GM23248 (cell line): ENCODE measurements around a stretch of chr4.

DNA sequence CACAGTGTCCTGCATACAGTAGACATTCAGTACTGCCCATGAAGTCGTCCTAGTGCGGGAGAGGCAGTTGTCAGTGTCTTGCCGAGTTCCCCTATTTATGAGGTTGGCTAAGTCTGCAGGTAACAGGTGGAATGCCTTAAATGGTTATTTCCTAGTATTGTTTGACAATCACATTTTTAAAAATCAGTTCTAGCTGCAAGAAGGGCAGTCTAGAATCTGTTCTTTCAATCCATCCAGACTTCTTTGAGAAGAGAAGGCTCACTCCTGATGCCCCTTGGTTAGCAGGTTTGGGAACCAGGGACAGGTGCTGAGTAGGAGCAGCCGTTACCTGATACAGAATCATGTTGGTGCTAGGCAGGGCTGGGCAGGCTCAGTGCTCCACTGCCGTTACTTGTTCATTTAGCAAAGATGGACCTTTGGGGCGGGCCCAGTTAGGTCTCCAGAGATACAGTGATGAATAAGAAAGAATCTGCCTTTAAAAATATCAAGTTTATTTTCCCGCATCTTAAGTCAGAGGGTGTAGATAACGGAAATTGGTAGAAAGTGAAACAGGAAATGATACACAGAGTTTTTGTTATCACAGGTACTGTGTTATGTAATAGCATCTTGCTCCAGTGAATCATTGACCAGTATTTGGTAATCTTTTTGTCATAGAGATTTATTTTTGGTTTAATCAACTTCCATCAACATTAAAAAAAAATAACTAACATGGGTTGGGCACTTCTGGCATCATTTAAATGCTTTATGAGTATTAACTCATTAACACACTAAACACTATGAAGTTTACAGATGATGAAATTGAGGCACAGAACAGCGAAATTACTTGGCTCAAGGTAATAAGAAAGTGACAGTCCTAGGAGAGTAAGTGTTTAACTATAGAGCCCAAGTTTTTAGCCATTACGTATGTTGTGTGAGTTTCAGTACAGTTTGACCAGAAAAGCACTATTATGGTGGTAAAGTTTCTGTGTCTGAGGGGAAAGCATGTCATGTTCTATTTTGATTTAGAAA is 5.5 kb downstream of the TMEM131L start:
- RAMPAGE, long total RNA: no peak

DNA sequence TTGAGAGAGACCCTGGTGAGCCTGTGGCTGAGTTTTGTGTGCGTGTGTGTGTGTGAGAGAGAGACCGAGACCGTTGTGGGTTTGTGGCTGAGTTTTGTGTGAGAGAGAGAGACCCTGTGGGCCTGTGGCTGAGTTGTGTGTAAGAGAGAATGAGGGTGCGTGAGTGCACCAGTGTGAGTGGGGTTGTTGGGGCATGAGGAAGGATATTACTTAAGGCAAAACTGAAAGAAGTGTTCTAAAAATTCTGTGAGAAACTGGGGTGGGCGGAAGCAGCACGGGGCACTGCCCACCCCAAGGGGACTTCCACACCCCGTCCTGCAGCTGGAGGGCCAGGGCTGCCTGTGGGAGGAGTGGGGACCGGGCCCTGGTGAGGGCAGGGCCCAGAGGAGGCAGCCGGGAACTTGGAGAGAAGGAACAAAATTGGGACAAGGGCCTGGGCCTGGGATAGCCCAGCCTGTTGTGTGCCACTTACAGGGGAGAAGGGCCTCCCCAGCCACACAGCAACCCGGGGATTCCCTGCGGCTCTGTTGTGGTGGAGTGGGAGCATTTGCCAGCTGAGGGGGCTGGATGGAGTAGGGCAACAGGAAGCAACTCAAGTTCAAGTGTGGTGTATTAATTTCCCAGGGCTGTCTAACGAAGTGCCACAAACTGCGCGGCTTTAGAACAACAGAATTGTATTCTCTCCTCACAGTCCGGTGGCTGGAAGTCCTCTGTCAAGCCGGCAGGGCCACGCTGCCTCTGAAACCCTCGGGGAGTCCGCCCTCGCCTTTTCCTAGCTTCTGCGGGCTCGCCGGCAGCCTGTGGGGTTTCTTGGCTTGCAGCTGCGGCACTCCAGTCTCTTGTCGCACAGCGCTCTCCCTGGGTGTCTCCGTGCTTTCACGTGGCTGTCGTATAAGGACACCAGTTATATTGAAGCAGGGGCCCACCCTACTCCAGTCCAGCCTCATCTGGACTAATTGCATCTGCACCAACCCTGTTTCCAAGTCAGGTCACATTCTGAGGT is 22.2 kb downstream of the TMEM131L start:
- RAMPAGE, long total RNA: no peak

- RAMPAGE, long total RNA: no peak
Observed at GRCh38 chr4:153497076-153497663, 31.0 kb downstream of the TMEM131L start.

DNA sequence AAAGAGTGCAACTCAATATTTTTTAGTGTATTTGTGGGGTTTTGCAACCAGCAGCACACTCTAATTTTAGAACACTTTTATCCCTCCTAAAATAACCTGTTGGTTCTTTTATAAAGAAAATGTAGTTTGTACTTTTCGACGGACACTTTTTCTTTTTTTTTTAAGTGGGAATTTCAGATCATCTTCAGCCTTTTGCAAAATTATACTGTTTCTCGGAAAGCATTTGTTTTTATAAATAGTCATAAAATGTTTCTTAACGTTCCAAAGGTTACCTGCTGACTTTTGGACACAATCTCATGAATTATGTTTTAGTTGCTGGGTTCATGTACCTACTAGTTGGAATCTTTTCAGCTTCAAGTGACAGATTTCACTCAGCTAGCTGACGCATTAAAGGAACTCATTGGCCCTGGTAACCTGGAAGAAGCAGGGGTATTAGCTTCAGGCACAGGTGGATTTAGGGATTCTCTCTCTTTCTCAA is 66.4 kb downstream of the TMEM131L start:
- RAMPAGE, long total RNA: no peak

- RAMPAGE, long total RNA: no peak
Observed at GRCh38 chr4:153655620-153656407, 28.3 kb upstream of the TLR2 start.

- RAMPAGE, long total RNA: no peak
Observed at GRCh38 chr4:153791838-153792220, 2.9 kb upstream of the SFRP2 start.

- RAMPAGE, long total RNA: no peak
Observed at GRCh38 chr4:154023527-154024084, 234.7 kb upstream of the SFRP2 start.

DNA sequence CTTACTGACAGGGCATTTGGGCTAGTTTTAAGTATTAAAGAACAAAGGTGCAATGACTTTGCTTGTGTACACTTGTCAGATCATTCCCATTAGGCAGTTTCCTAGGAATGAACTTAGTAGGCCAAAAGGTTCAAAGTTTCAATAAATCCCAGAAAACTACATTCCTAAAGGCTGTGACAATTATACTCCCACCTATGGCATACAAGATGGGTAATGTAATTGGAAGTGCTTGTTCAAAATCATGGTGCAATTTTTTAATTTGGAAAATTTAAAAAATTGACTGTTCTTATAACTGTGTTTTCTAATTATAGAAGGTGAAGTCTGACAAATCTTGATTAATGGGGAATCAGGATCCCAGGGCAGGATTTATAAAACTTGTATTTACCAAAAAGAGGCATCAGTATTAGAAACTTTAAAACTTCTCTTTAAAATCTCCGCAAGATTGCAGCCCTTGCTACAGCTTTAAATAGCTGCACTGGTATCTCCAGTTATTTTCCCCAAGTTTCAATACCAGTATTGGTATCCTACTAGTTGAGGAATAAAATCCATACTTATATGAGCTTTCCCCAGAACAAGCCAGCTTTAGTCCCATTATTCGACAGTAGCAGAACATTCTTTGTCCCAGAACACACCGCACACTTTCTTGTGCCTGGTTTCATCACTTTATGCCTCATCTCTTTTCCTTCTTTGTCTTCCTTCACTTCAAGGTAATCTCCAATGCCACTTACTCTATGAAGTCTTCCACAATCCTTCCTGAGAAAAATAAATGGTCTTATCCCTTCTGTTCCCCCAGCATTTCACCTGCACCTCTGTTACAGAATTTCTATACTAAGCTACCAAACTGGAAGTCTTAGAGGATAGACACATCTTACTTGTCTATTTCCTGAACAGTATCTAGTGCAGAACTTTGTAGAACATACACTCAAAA is 14.6 kb downstream of the PLRG1 start:
- RAMPAGE, long total RNA: no peak

DNA sequence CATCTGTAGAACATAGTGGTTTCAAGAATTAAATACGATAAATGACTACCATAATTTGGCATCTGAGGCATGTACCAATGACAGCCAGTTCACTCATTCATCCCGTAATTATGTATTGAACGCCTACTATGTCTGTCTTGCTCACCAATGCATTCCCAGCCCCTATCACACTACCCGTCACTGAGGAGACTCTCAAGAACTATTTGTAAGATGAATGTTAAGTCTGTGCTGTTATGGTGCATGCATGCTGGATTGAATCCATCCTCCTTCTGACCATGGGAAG is 1.9 kb upstream of the FGB start:
- RAMPAGE, long total RNA: no peak

- RAMPAGE, long total RNA: no peak
Observed at GRCh38 chr4:154618592-154619037, 6.2 kb upstream of the FGG start.

- RAMPAGE, long total RNA: no peak
Observed at GRCh38 chr4:154658618-154658820, 46.1 kb upstream of the FGG start.

GRCh38 chr4:154780848-154781186 is 255 bp upstream of the RBM46 start:
- RAMPAGE, long total RNA: no peak

DNA sequence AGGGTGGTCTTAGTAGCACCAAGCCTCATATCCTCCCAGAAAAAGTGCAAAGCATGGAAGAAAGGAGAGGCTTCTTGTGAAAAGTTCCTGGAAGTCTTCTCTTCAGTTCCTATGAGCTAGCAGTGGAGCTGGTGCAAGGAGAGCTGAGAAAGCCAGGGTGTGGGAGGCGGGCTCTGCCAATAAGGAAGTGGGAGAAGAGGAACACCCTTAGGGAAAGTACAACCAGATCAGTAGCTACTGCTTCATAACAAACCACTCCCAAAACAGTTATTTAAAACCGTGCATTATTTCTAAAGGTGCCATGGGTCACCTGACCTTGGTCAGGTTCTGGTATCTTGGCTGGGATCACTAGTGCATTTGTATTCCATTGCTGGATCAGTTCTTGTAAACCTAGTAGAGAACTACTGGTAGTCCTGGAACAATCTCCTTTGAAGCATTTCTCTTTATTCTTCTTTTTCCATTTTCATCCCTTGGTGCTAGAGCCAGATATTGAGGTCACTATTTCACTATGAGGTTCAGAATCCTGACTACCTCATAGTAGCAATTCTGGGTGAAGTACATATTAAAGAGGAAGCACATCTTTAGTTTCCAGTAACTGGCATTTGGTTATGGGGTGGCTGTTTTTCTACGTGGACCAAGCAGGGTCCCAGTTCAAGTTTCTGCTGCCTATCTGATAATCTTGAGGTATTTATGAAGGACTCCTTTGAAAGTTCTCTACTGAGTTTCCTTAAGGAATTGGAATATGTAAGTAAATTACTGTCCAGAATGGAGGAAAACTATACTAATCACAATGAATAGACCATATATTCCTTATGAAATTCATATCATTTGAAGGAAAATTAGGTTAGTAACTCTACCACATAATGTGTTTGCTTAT is 72.1 kb downstream of the MAP9 start:
- RAMPAGE, long total RNA: no peak

GRCh38 chr4:155615023-155615498 is 51.6 kb upstream of the GUCY1A1 start:
- RAMPAGE, long total RNA: no peak

GRCh38 chr4:155759616-155760460 is 1.0 kb downstream of the GUCY1B1 start:
- RAMPAGE, long total RNA: no peak

DNA sequence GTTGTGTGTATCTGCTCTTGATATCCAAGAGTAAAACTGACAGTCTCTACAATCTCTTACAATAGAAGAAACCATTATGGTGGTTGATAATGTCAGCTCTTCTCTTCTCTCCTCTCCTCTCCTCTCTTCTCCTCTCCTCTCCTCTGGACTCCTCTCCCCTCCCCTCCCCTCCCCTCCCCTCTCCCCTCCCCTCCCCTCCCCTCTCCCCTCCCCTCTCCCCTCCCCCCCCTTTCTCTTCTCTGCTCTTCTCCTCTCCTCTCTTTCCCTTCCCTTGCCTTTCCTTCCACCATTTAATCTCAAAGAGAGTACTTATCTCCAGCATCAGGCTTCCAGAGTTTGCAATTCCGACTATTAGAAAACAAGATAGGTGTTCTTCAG is 6.2 kb downstream of the TDO2 start:
- RAMPAGE, long total RNA: no peak

DNA sequence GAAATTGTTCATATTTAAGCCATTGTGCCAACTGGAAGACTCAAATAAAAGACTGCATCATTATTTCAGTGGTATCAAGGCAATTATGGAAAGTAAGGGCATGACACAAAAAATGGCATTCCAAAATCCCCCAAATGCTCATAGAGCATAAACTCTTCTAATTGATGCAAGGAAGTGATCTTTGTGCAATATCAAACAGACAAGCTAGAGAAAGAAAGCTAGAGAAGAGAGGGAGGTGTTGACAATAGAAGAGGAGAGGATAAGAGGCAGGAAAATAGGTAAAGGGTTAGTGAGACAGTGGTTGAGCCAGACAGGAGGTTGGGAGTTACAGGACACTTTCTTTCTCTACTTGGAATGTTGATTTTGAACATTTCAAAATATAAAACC is 134.1 kb downstream of the PDGFC start:
- RAMPAGE, long total RNA: no peak

GRCh38 chr4:157823667-157824559 is 348.9 kb downstream of the GASK1B start:
- RAMPAGE, long total RNA: no peak

DNA sequence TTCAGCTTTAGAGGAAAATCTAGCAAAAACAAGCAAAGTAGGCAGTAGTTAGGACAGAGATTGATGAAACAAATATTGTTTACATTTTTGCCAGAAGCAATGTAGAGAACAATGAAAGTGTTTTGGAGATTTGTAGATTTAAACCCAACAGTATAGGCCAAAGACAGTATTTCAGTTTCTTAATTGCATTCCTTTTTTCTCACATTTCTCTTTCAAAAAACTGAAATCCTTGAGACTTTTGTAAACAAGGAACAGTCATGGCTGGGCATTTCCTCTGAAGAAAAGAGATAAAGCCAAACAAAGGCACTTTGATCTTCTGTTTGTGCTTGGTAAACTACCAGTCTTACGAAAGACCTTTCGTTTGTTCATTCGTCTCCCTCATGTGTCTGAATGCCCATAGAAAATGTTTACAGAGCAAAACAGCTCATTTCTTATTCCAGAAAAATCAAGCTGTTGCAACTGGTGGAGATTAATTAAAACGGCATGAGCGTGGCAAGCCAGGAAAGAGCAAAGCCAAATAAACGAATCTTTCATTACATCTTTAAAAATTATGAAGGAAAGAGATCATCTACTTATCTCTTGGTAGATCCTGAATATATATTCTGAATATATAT is 178.0 kb downstream of the GASK1B start:
- RAMPAGE, long total RNA: no peak

GRCh38 chr4:158020271-158020897 is 152.4 kb downstream of the GASK1B start:
- RAMPAGE, long total RNA: no peak